ENCODE data around the genes OSGEPL1 and INPP1.

GRCh38 chr2:186762234-186762648 lies 68.4 kb downstream of the FAM171B start:
- RRBS, 2 experiments, result no CpG with 5 or more reads among the region's 4 CpGs

- RRBS, 2 experiments, result no CpG with 5 or more reads among the region's 6 CpGs
These were observed 38.2 kb upstream of the ZSWIM2 start for GRCh38 chr2:186887111-186887535.

DNA sequence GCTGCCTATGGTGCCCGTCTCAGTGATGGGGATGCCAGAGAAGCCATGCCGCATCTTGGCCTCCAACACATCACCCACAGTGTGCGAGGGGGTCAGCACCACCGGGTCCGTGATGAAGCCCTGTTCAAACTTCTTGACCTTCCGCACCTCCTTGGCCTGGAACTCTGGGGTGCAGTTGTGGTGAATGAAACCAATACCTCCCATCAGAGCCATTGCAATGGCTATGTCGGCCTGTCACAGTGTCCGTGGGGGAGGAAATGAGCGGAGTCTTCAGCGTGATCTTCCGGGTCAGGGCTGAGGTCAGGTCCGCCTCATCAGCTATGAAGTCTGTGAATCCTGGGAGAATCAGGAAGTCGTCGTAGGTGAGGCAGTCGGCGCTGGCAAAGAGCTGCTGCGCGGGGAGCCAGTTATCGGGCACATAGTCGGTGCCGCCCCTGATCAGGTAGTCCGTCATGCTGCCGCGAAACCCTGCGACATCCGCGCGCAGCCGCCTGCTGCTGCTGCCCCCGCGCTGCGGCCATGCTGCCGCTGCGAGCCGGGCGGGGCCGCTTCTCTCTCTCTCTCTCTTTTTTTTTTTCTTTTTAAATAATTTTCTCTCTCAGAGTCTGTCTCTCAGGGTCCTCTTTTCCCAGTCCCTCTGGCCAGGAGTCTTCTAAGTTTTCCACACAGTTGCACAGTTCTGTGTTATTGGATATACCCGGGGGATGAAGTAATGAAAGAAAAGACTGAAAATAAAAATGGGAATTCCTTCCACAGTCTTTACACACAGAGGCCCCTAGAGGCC lies 154.1 kb upstream of the ZSWIM2 start:
- RRBS, 2 experiments, result no CpG with 5 or more reads among the region's 38 CpGs

DNA sequence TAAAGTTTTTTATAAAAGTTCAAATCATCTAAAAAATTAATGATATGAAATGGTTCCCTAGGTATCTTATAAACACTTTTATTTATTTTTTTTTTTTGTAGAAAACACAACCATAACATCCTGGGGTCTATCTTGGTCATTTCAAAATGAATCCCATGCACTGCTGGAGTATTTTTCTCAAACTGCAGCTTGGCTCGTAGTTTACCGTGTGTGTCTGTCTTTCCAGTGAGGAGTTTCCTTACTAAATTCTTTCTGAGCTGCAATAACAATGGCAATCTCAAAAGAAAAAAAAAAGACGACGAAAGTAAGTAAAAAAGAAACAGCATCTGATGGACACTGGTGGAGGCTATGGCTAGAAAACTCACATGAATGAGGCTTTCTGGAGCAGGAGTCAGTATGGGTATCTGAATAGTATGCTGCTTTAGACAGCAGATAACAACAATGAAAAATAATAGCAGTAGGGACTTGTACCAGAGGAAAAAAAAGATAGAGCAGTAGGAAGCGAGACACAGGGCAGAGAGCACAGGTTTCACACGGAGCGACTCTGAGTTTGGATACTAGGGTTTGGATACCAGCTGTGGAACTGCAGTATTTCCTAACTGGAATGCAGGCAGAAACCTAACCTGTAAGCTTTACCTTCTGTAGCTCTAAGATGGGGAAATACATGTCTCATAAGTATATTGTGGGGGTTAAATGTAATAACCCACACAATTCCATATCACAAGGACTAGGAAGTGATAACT lies 43.5 kb downstream of the CALCRL start:
- RRBS, 2 experiments, result no CpG with 5 or more reads among the region's 7 CpGs

DNA sequence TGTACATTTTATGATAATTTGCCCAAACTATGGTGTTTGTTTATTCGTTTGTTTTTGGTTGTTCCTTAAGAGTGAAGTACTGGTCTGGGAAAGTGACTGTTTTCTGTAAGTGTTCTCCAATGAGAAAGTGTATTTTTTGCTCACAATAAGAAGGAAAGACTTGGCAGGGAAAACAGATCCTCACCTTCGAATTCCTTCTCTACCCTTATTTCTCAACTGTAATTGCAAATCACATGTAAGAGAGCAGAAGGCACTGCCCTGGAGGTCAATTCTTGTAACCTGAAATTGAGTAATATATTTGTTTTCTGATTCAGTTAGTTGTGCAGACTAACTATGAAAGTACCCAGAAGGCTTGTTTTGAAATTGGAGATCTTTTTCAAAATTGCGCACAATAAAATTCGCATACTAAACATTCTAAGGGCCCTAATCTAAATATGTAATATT lies 24.3 kb downstream of the TFPI start:
- RRBS, 2 experiments, result no CpG with 5 or more reads among the region's 4 CpGs

GRCh38 chr2:188034804-188035091 lies 256.9 kb upstream of the GULP1 start:
- RRBS, 2 experiments, result no CpG with 5 or more reads among the region's 6 CpGs

DNA sequence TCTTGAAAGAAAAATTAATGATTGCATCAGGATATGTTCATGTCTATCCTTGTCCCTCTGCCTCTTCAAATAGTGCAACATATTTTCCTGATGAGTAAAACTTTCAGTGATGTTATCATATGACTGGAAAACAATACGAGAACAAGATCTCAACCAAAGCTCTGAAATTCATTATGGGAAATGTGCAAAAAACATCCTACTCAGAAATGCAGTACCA lies 149.0 kb upstream of the GULP1 start:
- RRBS, 2 experiments, result no CpG with 5 or more reads among the region's 1 CpG

- RRBS, 2 experiments, result no CpG with 5 or more reads among the region's 1 CpG
These were observed 114.7 kb downstream of the GULP1 start for GRCh38 chr2:188406191-188406948.

GRCh38 chr2:188966062-188966735 lies 8.0 kb upstream of the COL3A1 start:
- RRBS, 2 experiments, result no CpG with 5 or more reads among the region's 6 CpGs

GRCh38 chr2:188984571-188985125 lies 10.5 kb downstream of the COL3A1 start:
- RRBS, 2 experiments, result no CpG with 5 or more reads among the region's 7 CpGs

DNA sequence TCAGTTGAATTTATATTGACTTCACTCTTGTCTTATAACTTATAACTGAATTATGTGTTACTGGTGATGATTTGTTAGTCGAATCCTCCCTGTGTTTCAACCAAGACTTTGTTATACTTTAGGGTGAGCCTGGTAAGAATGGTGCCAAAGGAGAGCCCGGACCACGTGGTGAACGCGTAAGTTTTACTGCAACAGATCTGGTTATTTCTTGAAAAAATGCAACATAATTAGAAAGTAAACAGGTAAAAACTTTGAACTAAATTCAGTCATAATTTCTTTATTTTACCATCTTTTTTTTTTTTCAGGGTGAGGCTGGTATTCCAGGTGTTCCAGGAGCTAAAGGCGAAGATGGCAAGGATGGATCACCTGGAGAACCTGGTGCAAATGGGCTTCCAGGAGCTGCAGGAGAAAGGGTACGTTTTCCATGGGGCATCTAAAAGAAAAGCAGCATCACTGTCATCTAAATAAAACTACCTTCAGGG lies 20.3 kb downstream of the COL3A1 start:
- RRBS, 2 experiments, result no CpG with 5 or more reads among the region's 7 CpGs

DNA sequence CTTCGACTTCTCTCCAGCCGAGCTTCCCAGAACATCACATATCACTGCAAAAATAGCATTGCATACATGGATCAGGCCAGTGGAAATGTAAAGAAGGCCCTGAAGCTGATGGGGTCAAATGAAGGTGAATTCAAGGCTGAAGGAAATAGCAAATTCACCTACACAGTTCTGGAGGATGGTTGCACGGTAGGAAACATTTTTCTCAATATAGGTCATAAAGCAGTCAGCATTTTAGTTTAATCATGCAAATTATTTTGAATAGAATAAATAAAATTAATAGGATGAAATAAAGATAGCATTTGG lies 36.5 kb downstream of the COL3A1 start:
- RRBS, 2 experiments, result no CpG with 5 or more reads among the region's 3 CpGs

- RRBS, 2 experiments, result no CpG with 5 or more reads among the region's 3 CpGs
These were observed 48.3 kb downstream of the COL3A1 start for GRCh38 chr2:189022447-189022855.

- RRBS, 2 experiments, result no CpG with 5 or more reads among the region's 1 CpG
These were observed 4.2 kb downstream of the SLC40A1 start for GRCh38 chr2:189576275-189576909.

DNA sequence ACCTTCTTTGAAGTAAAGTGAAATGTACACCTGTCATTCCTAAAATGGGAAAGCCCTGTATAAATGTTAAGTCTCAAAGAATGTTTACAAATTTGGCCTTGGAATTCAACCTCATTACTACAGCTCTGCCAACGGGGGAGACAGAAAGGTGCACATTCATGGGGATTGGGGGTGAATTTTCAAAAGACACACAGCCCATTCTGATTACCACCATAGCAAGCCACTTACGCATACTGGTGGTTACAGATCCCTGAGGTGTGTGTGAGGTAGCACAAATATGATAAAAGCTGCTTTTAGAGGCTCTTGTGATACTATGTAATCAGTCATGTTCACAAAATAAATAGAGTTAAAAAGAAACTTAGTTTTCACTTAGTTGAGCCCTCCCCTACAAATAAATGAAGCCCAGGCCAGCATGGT lies 1.1 kb downstream of the ASDURF start:
- RRBS, 2 experiments, result no CpG with 5 or more reads among the region's 2 CpGs

GRCh38 chr2:189762122-189763038 lies at the start of gene OSGEPL1:
TSS of gene OSGEPL1 (minus strand) at chr2:189762792.
- RRBS, 2 experiments, result no CpG with 5 or more reads among the region's 34 CpGs

GRCh38 chr2:190343374-190344203 lies at the start of gene INPP1:
TSS of gene INPP1 (plus strand) at chr2:190343589.
- RRBS, 2 experiments, result under 1 to 1% methylated on average over 45 to 52 of the region's 95 CpGs

GRCh38 chr2:190467410-190468122 lies 59.4 kb downstream of the MFSD6 start:
- RRBS, 2 experiments, result no CpG with 5 or more reads among the region's 10 CpGs

DNA sequence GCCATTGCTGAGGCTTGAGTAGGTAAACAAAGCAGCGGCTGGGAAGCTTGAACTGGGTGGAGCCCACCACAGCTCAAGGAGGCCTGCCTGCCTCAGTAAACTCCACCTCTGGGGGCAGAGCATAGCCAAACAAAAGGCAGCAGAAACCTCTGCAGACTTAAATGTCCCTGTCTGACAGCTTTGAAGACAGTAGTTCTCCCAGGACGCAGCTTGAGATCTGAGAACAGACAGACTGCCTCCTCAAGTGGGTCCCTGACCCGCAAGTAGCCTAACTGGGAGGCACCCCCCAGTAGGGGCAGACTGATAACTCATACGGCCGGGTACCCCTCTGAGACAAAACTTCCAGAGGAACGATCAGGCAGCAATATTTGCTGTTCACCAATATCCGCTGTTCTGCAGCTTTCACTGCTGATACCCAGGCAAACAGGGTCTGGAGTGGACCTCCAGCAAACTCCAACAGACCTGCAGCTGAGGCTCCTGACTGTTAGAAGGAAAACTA lies 62.9 kb downstream of the NEMP2 start:
- RRBS, 2 experiments, result no CpG with 5 or more reads among the region's 7 CpGs

DNA sequence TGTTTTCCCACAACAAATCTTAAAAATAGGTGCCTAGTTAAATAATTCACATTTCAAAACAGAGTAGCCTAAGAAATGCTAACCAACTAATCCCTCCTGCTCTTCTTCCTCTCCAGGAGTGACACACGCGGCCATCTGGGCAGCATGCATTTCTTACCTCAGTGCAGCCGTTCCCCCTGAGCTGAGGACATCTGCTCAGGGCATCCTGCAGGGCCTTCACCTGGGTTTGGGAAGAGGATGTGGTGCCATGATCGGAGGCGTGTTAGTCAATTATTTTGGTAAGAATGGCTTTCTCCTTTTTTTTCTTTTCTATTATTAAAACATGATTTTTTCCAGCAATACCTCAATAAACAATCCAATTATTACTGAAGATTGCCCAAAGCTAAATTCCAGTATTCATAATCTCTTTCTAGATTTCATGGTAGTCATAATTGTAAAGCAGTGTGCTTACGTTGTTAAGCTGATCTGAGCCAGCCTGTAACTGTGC lies 45.9 kb downstream of the NEMP2 start:
- RRBS, 2 experiments, result no CpG with 5 or more reads among the region's 6 CpGs

All from bronchial epithelial cell (primary cell).